LUHMES (cell line): Measurements from ENCODE around the genes MARS1, CYP27B1 and TSFM.

DNA sequence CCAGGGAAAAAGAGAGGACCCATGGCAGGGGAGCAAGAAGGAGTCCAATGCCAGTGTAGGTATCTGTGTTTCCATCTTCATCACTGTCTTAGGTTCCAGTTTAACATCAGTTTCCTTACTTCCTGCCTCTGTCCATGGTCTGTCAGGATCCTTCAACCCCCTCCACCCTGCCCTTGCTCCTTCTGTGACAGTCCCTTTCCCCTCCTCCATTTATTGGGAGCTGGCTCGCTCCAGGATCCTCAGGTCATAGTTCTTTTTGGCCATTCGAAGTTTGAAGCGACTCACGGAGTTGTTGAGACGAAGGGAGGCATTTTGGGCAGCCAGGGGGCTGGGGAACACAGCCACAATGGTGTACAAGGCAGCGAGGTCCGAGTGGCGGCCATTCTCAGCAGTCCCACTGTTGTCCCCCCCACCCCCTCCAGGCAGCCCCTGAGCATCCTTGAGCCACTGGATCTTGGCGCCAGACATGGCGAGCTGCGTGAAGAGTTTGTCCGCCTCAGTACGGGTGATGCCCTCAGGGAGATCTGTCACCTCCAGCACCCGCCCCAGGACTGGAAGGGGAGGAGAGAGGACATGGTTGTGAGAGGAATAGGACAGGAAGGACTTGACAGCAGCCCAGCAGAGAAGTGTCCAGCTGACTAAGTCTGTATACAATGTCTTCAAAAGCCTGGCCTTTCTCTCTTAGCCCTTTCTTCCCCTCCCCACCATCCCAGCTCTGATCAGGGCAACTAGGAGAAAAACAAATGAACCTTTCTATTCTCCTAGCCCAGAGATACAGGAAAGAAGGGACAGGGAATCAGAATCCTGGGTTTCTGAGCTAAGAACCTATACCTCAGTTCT, 3.8 kb upstream of the STAC3 start:
- PRO-cap, result no peak

DNA sequence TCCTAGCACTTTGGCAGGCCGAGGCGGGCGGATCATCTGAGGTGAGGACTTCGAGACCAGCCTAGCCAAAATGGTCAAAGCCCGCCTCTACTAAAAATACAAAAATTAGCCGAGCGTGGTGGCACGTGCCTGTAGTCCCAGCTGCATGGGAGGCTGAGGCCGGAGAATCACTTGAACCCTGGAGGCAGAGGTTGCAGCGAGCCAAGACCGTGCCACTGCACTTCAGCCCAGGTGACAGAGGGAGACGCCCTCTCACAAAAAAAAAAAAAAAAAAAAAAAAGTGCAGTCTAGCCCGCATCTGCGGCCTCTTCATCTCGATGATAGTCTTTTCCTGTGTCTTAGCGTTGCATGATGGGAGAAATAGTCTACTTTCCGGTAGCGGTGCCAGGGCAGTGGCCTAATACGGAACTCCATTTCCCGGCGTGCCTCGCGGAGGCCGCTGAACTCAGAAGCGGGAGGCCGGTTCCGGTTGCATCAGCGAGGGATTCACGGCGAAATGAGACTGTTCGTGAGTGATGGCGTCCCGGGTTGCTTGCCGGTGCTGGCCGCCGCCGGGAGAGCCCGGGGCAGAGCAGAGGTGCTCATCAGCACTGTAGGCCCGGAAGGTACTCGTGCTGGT, at the start of gene MARS1:
Gene MARS1, plus strand, starts transcription at position 474 of the 619 bp plus-strand sequence.
- PRO-cap, result bidirectional peak, plus-strand start at position 476 of the sequence, minus-strand start at position 256 of the sequence

GRCh38 chr12:57536027-57536826, 10.8 kb downstream of the DCTN2 start:
- PRO-cap, result no peak

GRCh38 chr12:57723588-57724149, 14.9 kb downstream of the AGAP2 start:
- PRO-cap, result no peak

GRCh38 chr12:57735700-57736918, 2.4 kb downstream of the AGAP2 start:
- PRO-cap, result unidirectional peak, plus-strand start at chr12:57736122

DNA sequence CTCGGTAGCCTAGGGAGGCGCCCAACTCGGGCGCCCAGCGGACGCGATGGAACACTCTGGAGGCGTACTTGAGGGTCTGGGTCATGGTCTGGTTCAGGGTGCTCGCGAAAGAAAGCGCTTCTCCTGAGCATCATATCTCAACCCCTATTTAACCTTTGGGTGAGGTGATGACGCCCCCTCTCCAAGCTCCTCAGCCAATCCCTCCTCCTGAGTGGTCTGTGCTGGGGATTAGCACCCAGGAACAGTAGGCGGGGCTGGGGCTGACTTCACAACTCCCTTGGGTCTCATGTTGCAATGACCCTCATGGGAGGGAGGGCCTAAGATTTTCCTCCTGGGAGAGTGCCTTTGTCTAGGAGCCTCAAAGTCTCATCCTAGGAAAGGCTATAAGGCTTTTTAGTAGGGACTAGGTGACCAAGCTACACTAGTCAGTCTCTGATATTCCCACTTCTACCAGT, at the start of gene CYP27B1:
Gene CYP27B1, minus strand, starts transcription at position 122 of the 455 bp plus-strand sequence.
- PRO-cap, result no peak

GRCh38 chr12:57782430-57783403, at the start of gene TSFM:
Gene TSFM, plus strand, starts transcription at chr12:57782787.
- PRO-cap, result unidirectional peak, plus-strand start at chr12:57782760

DNA sequence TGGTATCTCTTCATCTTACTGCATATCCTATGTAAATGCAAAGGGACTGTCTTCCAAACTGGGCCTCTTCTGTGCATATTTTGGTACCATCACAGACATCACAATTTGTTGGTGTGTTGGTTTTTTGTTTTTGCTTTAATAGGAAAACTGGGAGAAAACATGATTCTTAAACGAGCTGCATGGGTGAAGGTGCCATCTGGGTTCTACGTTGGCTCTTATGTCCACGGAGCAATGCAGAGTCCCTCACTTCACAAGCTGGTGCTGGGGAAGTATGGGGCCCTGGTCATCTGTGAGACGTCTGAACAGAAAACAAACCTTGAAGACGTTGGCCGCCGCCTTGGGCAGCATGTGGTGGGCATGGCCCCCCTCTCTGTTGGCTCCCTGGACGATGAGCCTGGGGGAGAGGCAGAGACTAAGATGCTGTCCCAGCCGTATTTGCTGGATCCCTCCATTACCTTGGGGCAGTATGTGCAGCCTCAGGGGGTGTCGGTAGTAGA, 13.5 kb downstream of the TSFM start:
- PRO-cap, result no peak

DNA sequence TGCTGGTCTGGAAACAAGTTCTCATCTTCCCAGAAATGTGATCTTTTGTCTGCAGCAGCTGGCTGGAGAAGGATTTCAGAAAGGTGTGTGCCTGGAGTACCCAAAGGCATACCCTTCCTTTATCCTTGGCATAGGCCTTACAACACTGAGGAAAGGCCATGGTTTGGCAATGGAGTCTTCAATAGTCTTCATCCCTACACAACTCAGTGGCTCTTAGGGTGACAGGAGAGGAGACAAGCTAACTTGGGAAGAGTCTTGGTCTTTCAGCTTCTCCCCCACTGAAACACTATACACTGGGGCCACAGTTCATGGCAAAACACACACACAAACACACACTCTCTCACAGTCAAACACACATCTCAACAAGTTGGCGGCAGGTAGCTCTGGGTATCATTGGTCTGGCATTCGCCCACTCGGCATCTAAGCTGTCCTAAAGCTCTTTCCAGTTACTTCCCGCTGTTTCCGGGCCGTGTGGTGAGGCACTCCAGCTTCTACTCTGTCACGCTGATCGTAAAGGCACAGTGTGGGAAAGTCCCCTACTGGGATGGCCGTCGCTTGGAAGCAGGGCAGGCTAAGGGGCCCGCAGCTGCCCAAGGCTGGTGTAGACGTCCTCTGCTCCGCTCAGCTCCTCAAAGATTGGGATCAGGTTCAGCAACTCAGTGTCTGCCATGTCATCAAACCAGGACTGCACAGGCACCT, 4.6 kb upstream of the AVIL start:
- PRO-cap, result no peak

- PRO-cap, result no peak
Measured at GRCh38 chr12:59328277-59328836, 267.5 kb upstream of the SLC16A7 start.

GRCh38 chr12:59664597-59665016, 68.8 kb downstream of the SLC16A7 start:
- PRO-cap, result no peak

- PRO-cap, result bidirectional peak, plus-strand start at chr12:59737146, minus-strand start at chr12:59737016
Measured at GRCh38 chr12:59736917-59737219, 141.0 kb downstream of the SLC16A7 start.

DNA sequence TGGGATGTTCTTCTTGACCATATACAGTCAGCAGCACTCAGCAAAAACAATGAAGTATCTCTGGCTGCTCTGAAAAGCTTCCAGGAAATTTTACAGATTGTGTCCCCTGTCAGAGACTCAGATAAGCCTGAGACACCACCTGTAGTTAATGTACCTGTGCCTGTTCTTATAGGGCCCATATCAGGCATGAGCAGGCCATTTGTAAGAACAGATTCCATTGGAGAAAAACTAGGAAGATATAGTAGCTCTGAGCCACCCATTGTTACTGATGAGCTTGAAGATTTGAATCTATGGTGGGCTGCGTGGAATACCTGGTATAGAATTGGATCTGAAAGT, 93.8 kb downstream of the MON2 start:
- PRO-cap, result no peak

DNA sequence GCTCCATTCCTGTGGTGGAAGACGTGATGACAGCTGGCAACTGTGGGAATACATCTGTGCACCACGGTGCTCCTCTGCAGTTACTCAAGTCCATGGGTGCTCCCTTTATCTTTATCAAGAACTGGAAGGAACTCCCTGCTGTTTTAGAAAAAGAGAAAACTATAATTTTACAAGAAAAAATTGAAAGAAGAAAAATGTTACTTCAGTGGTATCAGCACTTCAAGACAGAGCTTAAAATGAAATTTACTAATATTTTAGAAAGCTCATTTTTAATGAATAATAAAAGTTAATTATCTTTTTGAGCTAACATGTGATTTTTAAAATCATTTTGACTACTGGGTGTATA, 29.1 kb downstream of the RXYLT1 start:
- PRO-cap, result no peak

DNA sequence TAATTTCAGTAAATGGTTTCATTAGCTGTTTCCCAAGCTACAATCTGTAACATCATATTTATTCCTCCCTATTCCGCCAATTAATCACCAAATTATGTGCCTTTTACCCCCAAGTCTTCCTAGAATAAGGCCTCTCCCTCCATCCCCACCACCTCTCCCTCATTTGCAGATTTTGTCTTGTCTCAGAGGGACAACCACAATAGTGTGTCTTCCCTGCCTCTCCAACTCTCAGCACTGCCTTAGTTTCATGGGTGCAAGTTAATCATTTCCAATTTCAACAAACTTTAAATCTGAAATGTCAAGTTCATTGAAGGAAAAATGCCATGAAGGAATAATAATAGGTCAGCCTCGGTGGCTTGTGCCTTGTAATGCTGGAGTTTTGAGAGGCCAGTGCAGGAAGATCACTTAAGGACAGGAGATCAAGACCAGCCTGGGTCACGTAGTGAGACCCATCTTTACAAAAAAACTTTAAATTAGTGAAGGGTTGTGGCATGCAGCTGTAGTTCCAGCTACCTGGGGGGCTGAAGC, 31.6 kb downstream of the RXYLT1 start:
- PRO-cap, result no peak

DNA sequence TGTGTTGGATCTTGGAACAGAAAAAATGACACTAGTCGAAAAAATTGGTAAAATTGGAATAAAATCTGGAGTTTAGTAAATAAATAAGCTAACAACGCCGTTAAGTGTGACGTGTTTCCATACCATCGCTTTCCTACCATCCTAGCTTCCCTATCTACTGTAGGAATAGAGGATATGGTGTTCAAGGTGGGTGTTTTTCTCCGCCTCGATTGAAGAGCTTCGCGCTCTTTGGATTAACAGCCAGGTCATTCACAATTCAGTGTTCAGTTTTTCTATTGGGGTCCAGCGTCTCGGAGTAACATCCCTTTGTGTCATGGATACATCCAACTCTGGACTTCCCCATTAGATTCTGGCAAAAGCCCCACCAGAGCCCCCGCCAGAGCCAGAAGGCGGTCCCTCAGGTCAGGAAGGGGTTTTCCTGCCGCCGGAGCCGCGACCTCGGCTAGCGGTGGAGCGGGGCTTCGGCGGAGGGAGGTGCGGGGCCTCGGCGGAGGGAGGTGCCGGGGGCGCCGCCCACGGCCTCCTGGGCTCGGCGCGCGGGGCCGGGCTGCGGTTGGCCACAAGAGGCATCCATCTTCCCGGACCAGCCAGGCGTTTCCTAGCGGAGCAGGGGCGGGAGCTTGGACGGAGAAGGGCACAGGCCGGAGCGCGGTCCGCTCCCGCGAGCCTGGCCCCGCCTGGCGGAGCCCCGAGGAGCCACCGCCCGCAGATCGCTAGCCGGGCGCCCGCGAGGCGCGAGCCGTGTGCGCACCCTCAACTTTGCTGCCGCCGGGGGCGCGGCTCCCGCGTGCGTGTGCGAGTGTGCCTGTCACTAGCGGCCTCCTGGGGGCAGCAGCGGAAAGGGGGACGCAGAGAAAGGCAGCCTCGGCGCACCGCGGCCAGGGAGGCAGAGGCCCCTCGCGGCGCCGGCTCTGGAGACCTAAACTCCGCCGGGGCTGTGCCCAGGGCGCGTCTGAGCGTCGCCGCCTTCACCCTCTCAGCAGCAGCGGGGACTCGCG, 999 bp upstream of the SRGAP1 start:
- PRO-cap, result bidirectional peak, plus-strand start at position 665 of the sequence, minus-strand start at position 451 of the sequence; bidirectional peak, plus-strand start at position 888 of the sequence, minus-strand start at position 746 of the sequence

DNA sequence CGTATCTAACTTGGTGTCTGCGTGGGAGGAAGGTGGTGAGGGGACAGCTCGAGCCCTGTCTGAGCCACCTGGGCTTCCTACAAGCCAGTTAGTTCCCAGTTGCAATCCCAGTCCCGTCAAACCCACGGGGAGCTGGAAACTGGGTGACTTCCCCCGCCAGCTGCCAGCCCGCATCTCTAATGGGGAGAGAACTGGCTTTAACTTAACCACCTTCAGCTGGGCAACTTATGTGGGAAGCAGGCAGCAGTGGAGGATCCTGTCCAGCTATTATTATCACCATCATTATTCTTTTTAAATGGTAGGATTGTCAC, 404 bp downstream of the SRGAP1 start:
- PRO-cap, result unidirectional peak, minus-strand start at position 178 of the sequence

DNA sequence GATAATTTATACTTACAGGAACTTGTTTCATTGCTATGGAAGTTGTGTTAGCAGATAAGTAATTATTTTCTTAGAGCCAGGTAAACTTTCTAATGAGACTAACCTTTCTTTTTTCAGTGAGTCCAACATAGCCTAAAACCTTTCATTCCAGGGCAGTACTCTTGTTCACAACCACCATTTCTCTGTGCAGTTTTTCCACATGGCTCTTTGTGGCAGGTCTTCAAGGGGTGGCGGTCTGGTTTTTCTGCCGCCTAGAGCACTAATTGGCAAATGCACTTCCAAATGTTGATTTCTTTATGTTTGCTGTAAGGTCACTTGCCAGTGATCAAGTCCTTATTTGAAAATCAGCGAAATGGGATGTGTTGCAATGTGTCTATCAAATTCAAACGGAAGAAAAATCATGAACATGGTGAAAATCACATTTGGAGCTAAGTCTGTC, 1.7 kb downstream of the SRGAP1 start:
- PRO-cap, result no peak

GRCh38 chr12:63861991-63863127, 17.9 kb downstream of the SRGAP1 start:
- PRO-cap, result no peak

DNA sequence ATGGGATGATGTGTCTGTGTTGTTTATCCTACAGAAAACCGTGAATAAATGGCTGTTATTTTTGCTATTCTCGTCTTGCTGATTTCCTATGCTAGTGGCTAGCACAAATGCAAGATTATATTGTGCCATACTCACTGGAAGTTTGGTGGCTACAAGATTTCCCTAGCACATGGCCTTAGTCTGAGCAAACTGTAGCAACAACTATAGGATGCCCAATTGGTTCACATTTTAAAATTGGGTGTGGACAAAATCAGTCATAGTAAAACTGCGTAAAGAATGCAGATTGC, 73.3 kb downstream of the SRGAP1 start:
- PRO-cap, result no peak